ENCODE measurements around the gene GTF2H3.

DNA sequence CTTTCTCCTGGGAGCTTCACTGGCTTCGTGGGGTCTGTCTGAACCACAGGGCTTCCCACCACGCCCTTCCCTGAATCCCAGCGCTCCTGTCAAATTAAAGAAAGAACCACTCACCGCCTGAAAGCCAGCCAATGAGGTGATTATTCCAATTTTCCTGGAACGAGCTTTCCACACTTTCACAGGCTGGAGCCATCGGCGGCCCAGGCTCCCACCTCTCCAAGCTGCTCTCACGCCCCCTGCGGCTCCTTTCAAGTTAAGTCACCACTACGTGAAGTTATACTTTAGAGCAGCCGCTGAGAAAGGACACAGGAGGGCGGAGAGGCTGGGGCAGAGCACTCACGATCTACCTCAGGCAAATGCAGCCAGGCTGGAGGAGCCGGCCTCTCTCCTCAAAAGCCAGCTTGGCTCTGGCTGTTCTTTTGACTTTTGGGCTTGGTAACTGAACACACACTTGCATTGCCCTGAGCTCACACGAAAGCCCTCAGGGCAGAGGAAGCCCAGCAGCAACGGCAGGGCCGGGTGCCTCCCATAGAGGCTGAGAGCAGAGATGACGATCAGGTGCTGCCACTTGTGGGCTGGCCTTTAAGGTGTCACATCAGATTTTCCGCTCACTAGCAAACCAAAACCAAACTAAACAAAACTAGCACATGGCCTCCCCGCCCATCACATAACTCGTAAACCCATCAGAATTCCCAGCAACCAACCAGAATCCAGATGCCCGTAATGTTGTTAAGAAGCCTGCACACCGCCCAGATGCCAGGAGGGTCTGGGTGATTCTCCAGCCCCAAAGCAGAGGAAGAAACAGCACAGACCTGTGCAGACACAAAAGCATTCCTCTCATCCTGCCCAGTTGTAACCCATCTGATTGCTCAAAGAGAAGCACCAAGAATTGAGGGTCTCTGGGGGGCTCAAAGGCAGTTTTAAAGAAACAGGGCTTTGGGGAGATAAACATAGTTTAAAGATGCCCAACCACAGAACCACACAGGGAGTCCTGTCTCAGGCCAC is 75.1 kb downstream of the PITPNM2 start:
- PRO-cap, result unidirectional peak, minus-strand start at position 409 of the sequence

- PRO-cap, result no peak
These were observed 19.4 kb downstream of the KMT5A start for GRCh38 chr12:123403282-123403750.

DNA sequence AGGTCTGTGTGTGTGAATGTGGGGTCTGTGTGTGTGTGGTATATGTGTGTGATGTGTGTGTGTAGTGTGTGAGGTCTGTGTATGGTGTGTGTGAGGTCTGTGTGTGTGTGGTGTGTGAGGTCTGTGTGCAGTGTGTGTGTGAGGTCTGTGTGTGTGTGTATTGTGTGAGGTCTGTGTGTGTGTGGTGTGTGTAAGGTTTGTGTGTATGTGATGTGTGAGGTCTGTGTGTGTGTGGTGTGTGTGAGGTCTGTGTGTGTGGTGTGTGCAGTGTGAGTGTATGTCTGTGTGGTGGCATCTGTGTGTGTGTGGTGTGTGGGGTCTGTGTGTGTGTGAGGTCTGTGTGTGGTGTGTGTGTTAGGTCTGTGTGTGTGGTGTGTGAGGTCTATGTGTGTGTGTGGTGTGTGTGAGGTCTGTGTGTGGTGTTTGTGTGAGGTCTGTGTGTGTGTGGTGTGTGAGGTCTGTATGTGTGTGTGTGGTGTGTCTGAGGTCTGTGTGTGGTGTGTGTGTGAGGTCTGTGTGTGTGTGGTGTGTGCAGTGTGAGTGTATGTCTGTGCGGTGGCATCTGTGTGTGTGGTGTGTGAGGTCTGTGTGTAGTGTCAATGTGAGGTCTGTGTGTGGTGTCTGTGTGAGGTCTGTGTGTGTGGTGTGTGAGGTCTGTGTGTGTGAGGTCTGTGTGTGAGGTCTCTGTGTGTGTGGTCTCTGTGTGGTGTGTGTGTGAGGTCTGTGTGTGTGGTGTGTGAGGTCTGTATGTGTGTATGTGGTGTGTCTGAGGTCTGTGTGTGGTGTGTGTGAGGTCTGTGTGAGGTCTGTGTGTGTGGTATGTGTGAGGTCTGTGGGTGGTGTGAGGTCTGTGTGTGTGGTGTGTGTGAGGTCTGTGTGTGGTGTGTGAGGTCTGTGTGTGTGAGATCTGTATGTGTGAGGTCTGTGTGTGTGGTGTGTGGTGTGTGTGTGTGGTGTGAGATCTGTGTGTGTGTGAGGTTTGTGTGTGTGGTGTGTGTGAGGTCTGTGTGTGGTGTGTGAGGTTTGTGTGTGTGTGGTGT is 22.5 kb downstream of the RILPL1 start:
- PRO-cap, result no peak

GRCh38 chr12:123522179-123522734 is 11.3 kb downstream of the RILPL1 start:
- PRO-cap, result no peak

DNA sequence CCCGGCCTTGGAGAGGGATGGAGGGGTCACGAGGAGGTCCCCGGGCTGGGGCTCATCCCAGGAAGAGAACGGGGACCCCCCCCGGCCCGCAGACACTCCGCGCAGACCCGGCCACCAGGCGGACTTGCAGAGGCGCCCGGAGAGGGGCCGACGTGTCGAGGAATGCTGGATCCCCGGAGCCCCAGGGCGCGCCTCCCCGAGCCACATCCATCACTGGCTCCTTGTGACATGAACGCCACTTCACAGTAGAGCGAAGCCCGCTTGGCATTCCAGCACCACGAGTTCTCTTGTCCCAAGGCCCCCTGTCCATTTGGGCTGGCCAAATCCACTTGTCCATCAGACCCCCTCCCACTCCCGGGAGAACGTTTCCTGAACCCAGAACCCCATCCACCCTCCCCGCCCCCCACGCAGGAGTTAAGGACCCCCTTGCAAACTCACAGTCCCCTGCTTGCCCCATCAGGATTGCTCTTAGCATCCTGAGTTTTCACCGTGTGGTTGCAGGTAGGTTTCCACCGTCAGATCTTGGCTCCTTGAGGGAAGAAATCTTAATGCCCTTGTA is 809 bp upstream of the RILPL1 start:
- PRO-cap, result unidirectional peak, minus-strand start at position 164 of the sequence

DNA sequence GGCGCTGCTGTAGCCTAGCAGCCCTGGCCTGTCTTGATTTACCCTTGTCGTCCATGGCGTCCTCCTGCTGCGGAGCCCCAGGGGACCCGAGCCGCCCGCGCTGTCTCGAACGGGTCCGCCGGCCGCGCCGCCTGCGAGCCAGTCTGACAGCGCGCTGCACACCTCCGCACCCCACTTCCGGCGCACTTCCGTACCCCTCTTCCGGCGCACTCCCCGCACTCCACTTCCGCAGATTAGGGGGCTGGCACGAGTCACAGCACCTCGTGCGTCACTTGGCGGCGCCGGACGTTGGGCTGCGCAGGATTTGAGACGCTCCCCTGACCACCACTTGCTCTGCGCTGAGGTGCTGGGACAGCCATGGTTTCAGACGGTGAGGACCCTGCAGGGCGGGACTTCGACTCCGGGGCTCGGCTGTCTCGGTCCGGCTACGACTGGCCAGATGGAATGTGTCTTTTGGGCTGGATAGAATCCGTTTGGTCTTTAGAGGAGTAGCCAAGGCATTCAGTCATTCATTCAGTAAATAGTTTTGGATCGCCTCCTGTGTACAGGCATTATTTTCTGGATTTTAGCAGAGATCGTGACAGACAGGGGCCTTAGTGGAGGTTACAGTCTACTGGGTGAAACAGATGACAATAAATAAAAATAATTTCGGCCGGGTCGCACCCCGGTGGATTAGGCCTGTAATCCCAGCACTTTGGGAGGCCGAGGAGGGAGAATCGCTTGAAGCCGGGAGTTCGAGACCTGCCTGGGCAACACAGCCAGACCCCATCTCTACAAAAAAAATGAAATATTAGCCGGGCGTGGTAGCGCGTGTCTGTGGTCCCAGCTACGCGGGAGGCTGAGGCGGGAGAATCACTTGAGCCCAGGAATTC is at the start of gene GTF2H3:
TSS of gene GTF2H3 (plus strand) at position 327 of the 872 bp plus-strand sequence.
- PRO-cap, result bidirectional peak, plus-strand start at position 327 of the sequence, minus-strand start at position 176 of the sequence

DNA sequence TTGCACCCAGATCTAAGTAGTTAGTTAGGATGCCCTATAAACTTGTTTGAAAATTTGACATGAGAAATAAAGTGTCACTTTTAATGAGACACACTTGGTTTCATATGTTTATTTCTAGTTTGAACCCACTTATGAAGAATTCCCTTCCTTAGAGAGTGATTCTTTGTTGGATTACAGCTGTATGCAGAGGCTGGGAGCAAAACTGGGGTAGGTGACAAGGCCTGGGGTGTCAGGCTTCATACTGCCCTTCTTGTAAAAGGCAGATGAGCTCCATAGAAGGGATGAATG is 13.9 kb downstream of the ATP6V0A2 start:
- PRO-cap, result no peak

DNA sequence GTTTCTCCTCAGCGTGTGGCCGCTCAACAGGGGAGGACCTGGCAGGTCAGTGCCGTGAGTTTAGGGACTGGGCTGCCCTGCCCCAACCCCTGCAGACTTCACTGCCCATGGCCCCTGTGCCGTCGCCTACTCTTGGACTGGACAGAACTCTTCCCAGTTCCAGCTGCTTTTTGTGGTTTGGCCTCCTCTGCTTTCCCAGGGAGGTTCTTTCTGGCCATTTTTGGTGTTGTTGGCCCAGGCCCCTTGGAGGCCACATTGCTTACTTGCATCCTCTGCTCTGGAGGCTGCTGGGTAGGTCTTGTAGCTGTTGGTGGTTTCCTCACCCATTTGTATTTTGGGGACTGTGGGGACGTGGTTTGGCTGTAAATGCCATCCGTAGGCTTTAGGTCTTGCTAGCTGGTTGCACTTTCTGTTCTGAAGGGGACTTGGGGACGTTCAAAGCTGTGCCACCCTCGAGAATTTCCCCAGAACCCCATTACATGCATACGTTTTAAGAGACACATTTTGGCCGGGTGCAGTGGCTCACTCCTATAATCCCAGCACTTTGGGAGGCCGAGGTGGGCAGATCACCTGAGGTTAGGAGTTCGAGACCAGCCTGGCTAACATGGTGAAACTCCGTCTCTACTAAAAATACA is 19.9 kb upstream of the DNAH10 start:
- PRO-cap, result no peak

DNA sequence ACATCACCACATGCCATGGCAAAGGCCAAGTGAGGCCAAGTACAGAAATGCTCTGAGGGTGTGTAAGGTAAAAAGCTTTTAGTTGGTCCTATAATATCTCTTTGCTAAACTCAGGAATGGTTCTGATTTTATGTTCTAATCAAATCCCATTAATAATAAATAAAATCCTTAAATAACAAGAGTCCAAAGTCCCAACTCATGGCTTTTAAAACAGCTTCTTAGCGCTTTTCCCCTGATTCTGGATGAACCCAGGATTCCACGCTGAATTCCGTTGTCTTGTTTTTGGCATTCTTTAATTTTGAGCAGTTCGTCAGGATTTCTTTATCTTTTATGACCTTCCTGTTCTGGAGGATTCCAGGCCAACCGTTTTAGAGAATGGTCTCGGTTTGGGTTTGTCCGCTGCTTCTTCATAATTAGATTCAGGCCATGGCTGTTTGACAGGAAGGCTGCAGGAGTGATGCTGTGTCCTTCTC is 99.6 kb downstream of the DNAH10 start:
- PRO-cap, result no peak

GRCh38 chr12:123949364-123950056 is 23.1 kb downstream of the CCDC92 start:
- PRO-cap, result no peak

GRCh38 chr12:123973450-123973523 is 272 bp downstream of the ZNF664 start:
- PRO-cap, result no peak

- PRO-cap, result no peak
These were observed 135.2 kb upstream of the RFLNA start for GRCh38 chr12:124159641-124160145.

GRCh38 chr12:124186505-124186836 is 108.4 kb upstream of the RFLNA start:
- PRO-cap, result no peak

- PRO-cap, result no peak
These were observed 104.0 kb upstream of the RFLNA start for GRCh38 chr12:124190828-124191447.

- PRO-cap, result no peak
These were observed 21.3 kb upstream of the RFLNA start for GRCh38 chr12:124273504-124274070.

- PRO-cap, result no peak
These were observed 30.1 kb downstream of the RFLNA start for GRCh38 chr12:124324689-124325725.

- PRO-cap, result no peak
These were observed 38.1 kb downstream of the RFLNA start for GRCh38 chr12:124332914-124333463.

DNA sequence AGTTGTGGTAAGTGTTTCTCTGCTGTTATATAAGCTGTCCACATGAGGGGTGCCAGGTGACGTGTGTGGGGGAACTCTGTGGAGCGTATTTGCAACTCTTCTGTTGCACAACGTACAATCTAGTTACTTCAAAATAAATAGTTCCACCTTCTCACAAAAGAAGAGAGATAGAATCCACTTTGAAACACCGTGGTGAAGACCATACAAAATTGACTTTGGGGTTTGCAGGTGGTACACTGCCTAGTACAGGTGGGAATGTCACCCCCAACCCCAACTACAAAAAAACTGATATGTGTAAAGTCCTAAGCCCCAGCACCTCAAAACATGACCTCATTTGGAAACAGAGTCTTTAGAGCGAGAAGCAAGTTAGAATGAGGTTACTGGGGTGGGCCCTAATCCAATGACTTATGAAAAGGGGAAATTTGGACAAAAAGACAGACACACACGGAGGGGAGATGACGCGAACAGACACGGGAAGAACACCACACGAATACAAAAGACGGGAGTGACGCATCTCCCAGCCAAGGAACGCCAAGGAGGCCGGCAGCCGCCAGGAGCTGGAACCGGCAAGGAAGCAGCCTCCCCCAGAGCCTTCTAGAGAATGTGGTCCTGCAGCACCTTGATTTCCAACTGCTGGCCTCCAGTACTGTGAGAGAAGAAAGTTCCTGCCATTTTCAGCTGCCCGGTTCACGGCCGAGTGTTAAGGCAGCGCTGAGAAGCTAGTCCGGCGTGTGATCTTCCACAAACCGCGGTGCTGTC is 124.8 kb downstream of the NCOR2 start:
- PRO-cap, result no peak

- PRO-cap, result no peak
These were observed 101.2 kb downstream of the NCOR2 start for GRCh38 chr12:124465926-124466841.

GRCh38 chr12:124468748-124469232 is 98.6 kb downstream of the NCOR2 start:
- PRO-cap, result no peak